ENCODE results near the genes DCAF8, NCSTN, VANGL2 and TSTD1.

DNA sequence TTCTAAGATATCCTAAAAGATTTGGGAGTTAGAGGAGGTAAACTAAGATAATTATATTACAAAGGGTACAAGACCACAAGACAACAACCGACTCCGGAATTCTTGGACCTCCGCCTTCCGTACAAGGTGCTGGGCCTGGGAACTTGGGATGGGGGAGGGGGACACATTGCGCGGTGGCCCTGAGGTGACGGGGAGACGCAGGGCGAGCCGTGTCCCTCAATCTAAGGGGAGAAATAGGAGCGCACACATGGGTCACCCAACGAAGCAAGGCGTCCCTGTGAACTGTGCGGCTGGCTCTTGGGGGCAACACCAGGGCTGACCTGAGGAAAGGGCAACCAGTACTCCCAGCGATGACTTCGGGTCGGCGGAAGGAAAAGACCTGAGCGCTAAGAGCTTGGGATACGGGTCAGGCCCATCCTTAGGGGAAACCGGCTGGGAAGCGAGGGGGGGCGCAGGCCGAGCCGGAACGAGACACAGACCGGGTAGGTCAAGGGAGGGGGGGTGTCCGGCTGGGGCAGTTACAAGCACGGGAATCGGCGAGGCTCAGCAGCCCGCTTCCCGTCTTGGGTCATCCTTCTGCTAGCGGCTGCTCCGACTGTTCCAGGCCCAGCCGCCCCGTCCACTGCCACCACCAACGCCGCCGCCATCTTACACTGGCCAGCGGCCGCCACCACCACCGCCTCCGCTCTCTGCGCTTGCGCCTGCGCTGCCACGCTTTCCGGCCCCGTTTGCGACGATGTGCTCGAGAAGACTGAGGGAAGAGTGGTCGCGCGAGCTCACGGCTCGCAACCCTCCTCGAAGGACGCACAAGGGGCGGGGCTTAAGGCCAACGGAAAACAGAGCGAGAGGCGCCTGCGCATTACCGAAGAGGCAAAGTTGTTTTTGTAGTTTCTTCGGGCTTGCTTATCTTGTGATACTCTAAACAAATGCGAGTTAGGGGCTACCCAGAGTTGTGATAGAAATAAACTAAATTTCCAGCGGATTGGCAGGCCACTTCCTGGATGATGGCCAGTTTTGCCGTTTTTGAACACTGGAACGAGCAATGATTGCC, at the start of gene DCAF8:
Gene DCAF8 (minus strand): TSS at position 753 of the 1,051 bp plus-strand sequence.
- PRO-cap, result bidirectional peak, plus-strand start at position 517 of the sequence, minus-strand start at position 284 of the sequence; bidirectional peak, plus-strand start at position 829 of the sequence, minus-strand start at position 691 of the sequence

DNA sequence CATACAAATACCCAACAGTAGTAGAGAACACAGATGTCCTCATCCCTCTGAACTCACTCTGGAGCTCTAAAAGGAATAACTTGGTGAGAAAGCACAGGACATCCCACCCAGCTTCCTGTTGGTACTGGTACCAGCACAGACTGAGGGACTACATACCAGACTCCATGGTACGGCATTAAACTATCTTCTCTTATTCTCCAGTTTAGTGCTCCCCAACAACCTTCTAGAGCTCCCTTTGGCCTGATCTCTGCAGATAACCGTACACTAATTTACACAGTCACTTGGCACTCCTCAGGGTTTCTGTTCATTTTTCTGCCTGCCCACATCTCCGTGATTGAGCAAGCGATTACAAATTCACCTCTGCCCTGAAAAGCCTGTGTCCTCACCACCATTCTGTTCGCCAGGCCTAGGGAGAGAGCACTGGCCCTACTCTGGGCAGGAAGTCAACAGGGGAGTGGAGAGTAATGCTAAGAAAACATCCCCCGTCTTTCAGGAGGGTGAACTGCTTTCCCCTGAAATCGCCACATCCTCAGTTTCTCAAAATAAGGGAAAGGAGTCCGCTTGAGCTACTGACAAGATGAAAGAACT, 864 bp downstream of the PEX19 start:
- PRO-cap, result unidirectional peak, plus-strand start at position 396 of the sequence

DNA sequence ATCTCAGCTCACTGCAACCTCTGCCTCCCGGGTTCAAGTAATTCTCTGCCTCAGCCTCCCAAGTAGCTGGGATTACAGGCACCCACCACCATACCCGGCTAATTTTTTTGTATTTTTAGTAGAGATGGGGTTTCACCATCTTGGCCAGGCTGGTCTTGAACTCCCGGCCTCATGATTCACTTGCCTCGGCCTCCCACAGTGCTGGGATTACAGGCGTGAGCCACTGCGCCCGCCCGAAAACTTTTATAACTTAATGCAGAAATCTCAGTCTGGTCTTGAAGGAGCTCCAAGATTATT, 19.2 kb downstream of the COPA start:
- PRO-cap, result no peak

DNA sequence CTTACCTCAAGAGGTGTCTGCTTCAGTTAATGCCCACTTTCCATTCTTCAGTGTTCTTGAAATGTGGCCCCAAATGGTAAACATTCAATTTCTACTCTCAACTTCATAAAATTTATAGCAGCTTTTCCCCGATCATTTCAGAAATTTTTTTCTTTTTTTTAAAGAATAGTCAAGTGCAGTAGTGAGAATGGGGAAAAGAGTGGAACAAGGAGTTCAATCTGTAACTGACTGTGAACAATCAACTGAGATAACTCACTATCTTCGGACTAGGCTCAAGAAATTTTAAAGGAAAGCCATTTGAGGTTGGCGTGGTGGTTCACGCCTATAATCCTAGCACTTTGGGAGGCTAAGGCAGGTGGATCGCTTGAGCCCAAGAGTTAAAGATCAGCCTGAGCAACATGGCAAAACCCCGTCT, 17.1 kb downstream of the COPA start:
- PRO-cap, result no peak

- PRO-cap, result no peak
Measured at GRCh38 chr1:160332361-160332901, 10.6 kb downstream of the COPA start.

- PRO-cap, result no peak
Measured at GRCh38 chr1:160342044-160342937, 759 bp downstream of the COPA start.

GRCh38 chr1:160342938-160344053, at the start of gene NCSTN:
Gene NCSTN, plus strand, starts transcription at chr1:160343383.
- PRO-cap, result bidirectional peak, plus-strand start at chr1:160343316, minus-strand start at chr1:160343265

- PRO-cap, result no peak
Measured at GRCh38 chr1:160366475-160366962, 352 bp upstream of the NHLH1 start.

- PRO-cap, result no peak
Measured at GRCh38 chr1:160374688-160375121, 7.8 kb downstream of the NHLH1 start.

GRCh38 chr1:160400225-160401286, at the start of gene VANGL2:
Gene VANGL2, plus strand, starts transcription at chr1:160400564.
- PRO-cap, result bidirectional peak, plus-strand start at chr1:160400440, minus-strand start at chr1:160400366; bidirectional peak, plus-strand start at chr1:160401220, minus-strand start at chr1:160401064

DNA sequence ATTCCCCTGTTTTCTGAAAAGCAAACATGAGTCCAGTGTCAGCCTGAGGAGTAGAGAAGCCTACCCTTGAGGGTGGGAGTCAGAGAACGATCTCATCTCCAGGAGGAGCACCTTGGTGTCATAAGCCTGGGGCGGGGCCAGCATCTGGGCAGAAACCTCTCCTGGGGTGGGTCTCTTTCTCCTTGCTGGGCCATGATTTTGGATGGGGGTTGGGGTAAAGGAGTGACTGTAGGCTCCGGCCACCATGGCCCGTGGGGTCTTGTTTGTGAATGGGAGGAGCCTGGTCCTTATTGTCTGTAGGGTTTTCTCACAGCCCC, 5.9 kb downstream of the VANGL2 start:
- PRO-cap, result no peak

GRCh38 chr1:160410230-160410956, 10.0 kb downstream of the VANGL2 start:
- PRO-cap, result unidirectional peak, minus-strand start at chr1:160410424; bidirectional peak, plus-strand start at chr1:160410815, minus-strand start at chr1:160410609

GRCh38 chr1:160708471-160709545, 2.8 kb downstream of the CD48 start:
- PRO-cap, result no peak

GRCh38 chr1:160743042-160743701, 4.1 kb downstream of the SLAMF7 start:
- PRO-cap, result no peak

DNA sequence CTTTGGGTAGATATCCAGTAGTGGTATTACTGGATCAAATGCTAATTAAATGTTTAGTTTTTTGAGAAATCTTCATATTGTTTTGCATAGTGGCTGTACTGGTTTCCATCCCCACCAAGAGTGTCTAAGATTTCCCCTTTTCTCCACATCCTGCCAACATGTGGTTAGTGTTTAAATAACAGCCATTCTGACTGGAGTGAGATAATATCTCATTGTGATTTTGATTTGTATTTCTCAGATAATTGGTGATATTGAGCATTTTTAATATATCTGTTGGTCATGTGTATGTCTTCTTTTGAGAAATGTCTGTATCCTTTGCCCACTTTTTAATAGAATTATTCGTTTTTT, 5.1 kb downstream of the LY9 start:
- PRO-cap, result no peak

DNA sequence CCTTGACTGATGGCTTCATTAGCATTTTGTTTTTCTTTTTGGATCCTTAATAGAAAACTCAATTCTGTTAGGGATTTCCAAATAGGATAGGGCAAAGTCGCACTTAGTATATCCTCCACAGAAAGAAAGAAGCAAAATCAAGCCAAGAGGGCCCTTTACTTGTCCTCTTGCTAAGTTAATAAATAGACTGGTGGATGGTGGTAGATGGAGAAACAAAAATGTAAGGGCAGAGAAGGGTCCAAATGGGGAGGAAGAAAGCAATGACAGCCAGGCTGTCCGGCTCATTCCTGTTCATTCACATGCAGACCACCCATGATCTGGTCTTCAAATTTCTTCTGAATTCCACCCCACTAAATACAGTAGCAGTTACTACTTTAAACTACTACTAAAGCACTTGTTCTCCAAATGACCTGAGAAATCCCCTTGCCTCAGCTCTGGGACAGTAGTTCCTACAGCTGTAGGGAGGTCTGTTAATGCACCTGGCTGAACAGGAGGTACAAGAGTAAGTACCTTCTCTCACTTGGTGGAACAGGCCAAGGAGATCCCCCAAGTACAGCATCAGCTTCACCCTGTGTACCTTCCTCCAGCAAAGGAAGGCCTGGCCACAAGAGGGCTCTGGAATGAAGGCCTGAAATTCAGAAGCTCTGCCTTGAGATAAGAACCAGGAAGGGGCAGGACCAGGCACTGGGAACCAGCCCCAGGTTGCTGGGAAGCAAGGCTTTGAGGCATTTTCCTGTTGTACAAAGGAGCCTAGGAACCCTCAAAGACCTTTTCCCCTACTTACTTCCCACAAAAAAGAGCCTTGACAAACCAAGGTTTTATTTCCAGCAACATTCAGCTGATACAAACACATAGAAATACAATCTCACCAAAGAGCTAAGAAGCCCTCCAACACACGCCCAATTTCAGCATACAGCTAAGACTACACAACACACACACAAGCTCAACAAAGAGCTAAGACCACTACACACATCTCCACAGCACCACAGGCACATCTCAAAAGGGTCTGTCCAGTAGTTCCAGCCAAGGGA, 23.7 kb downstream of the F11R start:
- PRO-cap, result no peak

- PRO-cap, result no peak
Measured at GRCh38 chr1:161008684-161009291, 12.2 kb downstream of the F11R start.

GRCh38 chr1:161038167-161039189, at the start of gene TSTD1:
Gene TSTD1, minus strand, starts transcription at chr1:161038964.
- PRO-cap, result bidirectional peak, plus-strand start at chr1:161038410, minus-strand start at chr1:161038341; bidirectional peak, plus-strand start at chr1:161039072, minus-strand start at chr1:161038948

- PRO-cap, result no peak
Measured at GRCh38 chr1:161161932-161162409, 2.7 kb downstream of the USP21 start.

DNA sequence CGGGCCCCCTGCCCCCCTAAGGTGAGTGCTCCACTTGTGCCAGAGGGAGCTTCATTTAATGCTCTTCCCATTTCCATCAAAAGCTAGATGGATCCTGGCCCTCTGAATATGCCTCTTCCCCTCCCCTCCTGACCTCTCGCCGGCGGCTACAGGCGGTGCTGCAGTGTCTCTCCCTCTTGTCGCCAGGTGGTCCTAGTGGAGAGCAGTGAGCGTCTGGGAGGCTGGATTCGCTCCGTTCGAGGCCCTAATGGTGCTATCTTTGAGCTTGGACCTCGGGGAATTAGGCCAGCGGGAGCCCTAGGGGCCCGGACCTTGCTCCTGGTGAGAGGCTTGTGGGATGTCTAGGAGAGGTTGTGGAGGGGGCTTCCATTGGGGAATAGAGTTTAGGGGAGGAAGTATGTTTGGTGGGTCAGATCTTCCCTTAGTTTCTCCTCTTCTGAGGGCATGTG, 712 bp downstream of the PPOX start:
- PRO-cap, result no peak